ENCODE results near the gene PRCC.

GRCh38 chr1:155763400-155763800, 74.5 kb downstream of the DAP3 start:
- PRO-cap = no peak

GRCh38 chr1:155880901-155881682, 21.7 kb downstream of the SYT11 start:
- PRO-cap = no peak

DNA sequence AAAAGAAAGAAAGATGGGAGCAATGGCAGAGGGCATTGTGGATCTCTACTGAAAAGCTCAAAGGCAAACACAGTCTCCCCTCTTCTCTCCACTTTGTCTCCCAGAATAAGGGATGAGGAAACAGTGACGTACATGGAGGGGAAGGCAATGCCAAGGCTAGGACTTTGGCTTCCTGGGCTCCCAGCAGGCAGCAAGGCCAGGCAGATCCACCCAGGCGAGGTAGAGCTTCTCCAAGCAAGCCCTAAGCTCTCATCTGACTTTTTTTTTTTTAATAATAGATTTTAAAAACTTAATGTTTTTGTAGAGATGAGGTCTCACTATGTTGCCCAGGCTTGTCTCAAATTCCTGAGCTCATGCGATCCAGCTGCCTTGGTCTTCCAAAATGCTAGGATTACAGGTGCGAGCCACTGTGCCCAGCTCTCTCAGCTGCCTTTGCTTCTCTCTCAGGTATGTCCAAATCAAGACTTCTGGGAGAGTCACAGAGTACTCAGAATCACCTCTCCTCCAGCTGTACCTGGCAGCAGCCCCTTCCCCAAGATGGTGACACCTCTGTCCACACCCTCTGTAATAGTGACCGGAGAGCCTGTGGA, 4.5 kb downstream of the ARHGEF2 start:
- PRO-cap = no peak

- PRO-cap = bidirectional peak, plus-strand start at chr1:155977941, minus-strand start at chr1:155977720
These were observed 1.0 kb downstream of the ARHGEF2 start for GRCh38 chr1:155977024-155978018.

DNA sequence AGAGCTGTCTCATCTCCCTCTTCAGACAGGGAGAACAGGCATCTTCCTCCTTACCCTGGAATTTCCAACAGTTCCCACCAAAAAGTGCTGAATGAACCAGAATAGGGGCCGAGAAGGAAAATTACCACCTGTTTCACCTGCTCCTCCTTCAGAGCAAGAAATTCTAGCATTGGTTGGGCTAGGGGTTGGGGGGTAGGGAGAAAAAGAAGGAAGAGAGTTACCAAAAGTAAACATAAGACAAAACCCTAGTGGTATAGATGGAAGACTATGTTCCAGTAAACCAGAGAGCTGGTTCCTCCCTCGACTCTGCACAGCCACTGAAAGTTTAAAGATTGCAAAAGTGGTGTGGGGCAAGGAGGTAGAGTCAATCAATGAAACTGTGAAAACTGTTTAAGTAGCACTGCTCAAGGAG, 15.6 kb upstream of the SSR2 start:
- PRO-cap = no peak

GRCh38 chr1:156050074-156050952, 3.3 kb downstream of the UBQLN4 start:
- PRO-cap = no peak

DNA sequence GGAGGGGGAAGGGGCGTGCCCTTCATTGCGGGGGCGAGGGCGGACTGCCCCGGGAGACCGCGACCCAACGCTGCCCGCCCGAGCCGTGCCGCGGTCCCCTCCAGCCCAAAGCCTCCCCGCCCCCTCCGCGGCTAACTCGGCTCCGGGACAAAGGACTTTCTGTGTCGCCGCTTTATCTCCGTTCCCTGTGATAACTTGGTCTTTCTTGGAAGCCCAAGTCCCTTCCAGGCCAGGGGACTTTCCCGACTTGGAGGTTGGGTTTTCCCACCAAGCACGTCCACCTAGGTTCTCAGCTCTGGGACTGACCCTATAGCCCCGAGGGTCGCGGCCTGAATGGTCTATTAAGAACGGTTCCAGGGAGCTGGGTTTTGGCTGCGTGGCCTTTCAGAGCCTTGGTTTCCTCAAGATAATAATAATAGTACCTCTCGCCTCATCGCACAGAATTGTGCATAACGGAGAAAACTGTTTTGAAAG, 447 bp upstream of the UBQLN4 start:
- PRO-cap = no peak

DNA sequence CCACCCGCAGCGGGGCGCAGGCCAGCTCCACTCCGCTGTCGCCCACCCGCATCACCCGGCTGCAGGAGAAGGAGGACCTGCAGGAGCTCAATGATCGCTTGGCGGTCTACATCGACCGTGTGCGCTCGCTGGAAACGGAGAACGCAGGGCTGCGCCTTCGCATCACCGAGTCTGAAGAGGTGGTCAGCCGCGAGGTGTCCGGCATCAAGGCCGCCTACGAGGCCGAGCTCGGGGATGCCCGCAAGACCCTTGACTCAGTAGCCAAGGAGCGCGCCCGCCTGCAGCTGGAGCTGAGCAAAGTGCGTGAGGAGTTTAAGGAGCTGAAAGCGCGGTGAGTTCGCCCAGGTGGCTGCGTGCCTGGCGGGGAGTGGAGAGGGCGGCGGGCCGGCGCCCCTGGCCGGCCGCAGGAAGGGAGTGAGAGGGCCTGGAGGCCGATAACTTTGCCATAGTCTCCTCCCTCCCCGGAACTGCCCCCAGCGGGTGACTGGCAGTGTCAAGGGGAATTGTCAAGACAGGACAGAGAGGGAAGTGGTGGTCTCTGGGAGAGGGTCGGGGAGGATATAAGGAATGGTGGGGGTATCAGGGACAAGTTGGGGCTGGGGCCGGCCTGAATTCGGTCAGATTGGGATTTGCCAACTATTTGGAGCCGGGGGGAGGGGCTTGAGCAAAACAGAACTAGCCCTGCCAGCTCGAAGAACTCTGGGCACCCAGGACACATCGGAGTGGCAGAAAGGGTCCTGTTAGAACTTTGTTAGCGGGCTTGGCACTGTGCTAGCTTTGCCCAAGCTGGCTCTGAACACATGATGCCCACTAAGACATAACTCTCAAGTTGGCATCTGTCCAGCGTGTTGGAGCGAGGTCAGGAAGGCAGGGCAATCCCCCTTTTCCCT, 678 bp downstream of the LMNA start:
- PRO-cap = bidirectional peak, plus-strand start at position 697 of the sequence, minus-strand start at position 416 of the sequence

DNA sequence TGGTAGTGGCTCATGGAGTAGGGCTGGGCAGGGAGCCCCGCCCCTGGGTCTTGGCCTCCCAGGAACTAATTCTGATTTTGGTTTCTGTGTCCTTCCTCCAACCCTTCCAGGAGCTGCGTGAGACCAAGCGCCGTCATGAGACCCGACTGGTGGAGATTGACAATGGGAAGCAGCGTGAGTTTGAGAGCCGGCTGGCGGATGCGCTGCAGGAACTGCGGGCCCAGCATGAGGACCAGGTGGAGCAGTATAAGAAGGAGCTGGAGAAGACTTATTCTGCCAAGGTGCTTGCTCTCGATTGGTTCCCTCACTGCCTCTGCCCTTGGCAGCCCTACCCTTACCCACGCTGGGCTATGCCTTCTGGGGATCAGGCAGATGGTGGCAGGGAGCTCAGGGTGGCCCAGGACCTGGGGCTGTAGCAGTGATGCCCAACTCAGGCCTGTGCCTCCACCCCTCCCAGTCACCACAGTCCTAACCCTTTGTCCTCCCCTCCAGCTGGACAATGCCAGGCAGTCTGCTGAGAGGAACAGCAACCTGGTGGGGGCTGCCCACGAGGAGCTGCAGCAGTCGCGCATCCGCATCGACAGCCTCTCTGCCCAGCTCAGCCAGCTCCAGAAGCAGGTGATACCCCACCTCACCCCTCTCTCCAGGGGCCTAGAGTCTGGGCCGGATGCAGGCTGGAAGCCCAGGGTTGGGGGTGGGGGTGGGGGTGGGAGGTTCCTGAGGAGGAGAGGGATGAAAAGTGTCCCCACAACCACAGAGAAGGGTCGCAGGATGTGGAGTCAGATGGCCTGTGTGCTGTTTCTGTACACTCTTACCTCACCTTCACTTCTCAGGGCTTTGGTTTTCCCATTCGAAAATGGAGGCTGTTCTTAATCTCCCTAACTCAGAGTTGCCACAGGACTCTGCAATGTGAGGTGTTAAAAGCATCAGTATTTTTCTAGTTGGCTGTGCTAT, 18.4 kb upstream of the SEMA4A start:
- PRO-cap = no peak

DNA sequence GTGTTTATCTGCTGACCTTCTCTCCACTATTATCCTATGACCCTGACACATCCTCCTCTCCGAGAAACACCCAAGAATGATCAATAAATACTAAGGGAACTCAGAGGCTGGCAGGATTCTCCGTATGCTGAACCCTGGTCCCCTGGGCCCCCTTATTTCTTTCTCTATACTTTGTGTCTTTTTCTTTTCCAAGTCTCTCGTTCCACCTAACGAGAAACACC, 11.8 kb upstream of the SLC25A44 start:
- PRO-cap = no peak

GRCh38 chr1:156525100-156525532, 24.5 kb upstream of the MEF2D start:
- PRO-cap = no peak

GRCh38 chr1:156553010-156553348, 19.4 kb downstream of the IQGAP3 start:
- PRO-cap = no peak

GRCh38 chr1:156669671-156670018, 7.6 kb downstream of the NES start:
- PRO-cap = no peak

DNA sequence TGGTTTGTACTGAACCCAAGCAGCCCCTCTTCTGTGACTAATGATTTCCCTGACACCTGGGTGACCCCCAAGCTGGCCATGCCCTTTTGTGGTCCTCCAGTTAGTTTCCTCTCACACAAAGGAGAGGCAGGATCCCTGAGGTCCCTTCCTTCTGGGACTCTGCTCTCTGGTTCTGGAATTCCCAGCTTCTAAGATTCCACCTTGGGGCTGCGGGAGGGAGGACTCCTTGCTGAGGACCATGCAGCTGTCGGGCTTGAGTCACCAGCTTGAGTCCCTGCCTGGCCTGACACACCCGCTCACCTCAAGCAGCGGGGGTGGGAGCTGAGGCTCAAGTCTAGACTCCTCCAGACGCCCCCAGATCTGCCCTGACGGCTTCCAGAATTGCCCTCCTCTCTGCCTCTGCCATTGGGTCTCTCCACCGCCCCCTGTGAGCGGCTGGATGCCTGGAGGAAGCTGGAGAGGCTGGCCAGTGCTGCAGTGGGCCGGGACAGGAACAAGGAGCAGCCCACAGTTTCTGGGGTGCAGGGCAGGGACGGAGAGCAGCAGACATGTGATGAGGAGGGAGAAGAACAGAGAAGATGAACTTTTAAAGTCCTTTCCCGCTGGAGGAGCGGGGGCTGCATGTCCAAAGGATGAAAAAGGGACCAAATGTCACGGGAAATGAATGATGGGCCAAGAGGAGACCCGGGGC, 13.7 kb downstream of the CRABP2 start:
- PRO-cap = no peak

- PRO-cap = no peak
These were observed 10.3 kb upstream of the CRABP2 start for GRCh38 chr1:156715300-156716505.

DNA sequence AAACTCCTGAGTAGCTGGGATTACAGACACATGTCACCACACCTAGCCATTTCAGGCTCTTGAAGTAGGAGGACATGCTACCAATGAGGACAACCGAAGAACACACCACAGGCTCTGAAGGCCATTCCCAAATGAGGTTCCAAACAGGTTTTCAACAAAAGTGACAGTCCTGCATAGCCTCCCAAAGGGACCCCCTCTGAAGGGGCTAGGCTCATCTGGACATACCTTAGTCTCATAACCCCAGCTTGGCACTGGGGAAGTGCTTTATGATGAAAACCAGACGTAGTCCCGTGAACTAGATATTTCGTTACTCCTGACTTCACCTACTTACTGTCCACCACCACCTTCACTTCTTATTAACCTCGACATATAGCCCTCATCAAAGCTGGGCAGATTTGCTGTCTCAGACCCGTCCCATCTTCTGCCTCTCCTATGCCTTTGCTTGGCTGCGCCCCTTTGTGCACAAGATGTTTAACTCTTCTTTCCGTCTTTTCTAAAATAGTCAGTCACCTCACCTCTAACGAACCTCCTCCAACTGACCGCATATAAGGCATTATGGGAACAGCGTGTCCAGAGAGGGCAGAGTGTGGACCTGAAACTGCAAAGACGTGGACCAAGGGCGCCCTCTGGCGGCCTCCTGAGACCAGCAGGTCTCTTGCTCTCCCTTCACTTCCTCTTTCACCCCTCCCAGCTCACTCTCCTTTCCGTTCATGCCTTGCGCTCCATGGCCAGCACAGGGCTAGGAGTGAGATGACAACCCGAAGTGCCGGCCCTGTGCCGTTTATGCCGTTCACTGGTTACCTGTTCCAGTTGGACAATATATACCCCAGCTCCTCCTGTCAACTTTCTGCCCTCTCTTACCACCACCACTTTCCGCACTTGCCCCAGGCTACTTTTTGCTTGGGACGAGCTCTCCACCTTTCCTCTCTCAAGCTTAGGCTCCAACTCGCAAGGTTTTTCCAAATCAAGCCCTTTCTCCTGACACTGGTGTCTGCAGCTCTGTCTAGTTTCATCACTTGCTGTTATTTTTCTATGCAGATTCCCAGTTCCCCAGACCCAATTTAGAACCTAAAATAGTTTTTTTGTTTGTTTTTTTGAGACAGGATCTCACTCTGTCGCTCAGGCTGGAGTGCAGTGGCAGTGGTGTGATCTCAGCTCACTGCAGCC, 2.5 kb upstream of the METTL25B start:
- PRO-cap = no peak

- PRO-cap = no peak
These were observed 378 bp upstream of the METTL25B start for GRCh38 chr1:156727886-156728295.

DNA sequence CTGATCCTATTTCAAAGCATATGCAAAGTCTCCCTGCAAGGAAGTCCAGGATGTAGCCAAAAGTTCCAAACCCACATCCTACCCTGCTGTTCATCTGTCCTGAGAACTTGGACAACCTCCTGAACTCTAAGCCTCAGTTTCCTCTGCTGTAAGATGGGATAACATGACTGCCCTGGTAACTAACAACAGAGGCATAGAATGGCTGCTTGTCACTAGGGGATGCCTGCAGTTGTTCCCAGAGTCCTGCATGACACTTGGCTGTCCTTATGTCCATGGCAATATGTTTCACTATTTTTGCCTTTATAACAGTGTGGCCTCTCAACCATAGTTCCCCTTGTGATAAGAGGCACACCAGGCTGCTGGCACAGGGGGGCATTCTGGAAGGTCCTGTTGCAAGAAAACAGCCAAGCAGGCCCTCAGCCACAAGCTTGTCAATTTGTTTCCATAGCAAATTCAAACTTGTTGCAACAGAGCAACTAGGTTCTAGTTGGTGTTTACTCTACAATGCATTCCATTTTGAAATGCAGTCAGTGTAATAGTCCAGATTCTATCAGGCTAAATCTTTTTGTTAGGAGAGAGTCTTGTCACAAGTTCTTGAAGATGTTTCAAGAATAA, 1.5 kb upstream of the HDGF start:
- PRO-cap = no peak

GRCh38 chr1:156767023-156767719, at the start of gene PRCC:
Gene PRCC, plus strand, starts transcription at chr1:156767535.
- PRO-cap = bidirectional peak, plus-strand start at chr1:156767242, minus-strand start at chr1:156767113; unidirectional peak, plus-strand start at chr1:156767539

- PRO-cap = no peak
These were observed 518 bp downstream of the PRCC start for GRCh38 chr1:156767720-156768386.